Skeletal muscle cell (primary cell): ENCODE measurements around a stretch of chr14.

DNA sequence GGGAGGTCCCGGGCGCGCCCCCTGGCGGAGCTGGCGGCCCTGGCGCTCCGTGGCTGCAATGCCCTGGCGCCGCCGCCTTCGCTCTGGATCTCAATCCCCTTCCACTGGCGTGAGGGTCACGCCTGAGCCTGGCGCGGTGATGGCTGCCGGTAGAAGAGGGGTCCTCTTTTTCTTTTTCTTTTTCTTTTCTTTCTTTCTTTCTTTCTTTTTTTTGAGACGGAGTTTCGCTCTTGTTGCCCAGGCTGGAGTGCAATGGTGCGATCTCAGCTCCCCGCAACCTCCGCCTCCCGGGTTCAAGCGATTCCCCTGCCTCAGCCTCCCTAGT lies 670 bp upstream of the LTBP2 start:
- RRBS, result 2% methylated on average over 1 of the region's 23 CpGs

GRCh38 chr14:74811500-74811773 lies 48.3 kb downstream of the YLPM1 start:
- RRBS, result no CpG with 5 or more reads among the region's 5 CpGs

- RRBS, result no CpG with 5 or more reads among the region's 4 CpGs
Measured at GRCh38 chr14:74835111-74835647, 40.8 kb downstream of the PROX2 start.

DNA sequence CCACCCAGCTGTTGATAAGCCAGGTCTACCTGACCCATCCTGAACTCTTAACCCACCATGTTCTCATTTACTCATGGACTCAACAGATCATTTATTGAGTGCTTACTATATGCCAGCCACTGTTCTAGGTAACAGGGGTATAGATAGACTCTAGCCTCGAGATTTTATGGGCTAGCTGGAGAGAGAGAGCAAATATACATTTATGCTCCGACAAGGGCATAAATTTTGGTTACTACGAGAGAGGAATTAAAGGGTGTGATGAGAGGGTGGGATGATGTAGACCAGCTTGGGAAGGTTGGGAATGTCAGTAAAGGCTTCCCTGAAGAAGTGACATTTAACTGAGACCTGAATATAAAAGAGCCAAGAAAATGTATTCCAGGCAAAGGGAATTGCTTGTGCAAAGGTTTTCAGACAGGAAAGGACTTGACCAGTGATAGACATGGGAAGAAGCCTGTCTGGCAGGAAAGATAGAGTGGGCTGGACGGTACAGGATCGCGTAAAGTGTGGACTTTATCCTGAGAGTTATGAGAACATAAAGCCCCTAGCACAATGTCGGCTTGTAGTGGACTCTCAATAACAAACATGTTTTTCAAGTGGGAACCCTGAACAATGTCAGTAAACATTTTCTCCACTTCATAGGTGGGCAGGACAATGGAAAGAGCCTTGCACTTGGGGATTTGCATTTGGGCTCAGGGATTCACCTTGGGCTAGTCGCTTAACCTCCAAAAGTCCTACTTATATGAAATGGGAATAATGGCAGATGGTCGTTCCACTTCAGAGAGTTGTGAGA lies 2.2 kb downstream of the DLST start:
- RRBS, result no CpG with 5 or more reads among the region's 9 CpGs

DNA sequence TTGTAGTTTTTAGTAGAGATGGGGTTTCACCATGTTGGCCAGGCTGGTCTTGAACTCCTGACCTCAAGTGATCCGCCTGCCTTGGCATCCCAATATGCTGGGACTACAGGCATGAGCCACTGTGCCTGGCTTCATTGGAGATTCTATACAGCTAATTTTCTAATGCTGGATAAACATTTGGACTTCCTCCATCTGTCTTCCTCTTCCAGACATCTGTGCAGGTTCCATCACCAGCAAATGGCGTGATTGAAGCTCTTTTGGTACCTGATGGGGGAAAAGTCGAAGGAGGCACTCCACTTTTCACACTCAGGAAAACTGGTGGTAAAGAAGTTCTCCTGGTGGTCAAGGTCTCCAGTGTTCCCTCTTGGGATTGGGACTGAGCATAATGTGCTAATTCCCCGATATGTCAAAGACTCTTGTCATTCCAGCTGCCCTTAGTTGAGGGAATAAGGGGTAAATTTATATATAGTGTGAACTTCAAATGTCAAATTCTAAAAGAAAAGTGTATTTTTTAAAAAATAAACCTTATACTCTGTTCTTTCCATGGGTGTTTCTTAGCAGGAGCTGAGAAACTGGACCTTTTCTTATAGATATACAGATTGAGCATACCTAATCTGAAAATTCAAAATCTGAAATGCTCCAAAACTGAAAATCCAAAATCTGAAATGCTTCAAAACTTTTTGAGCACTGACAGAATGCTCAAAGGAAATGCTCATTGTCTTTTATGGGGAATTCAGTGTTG lies 9.3 kb downstream of the DLST start:
- RRBS, result no CpG with 5 or more reads among the region's 4 CpGs

- RRBS, result 47% methylated on average over 10 of the region's 25 CpGs
Measured at GRCh38 chr14:74948155-74948971, 7.0 kb downstream of the PGF start.

- RRBS, result no CpG with 5 or more reads among the region's 6 CpGs
Measured at GRCh38 chr14:74964046-74964331, 8.6 kb upstream of the PGF start.

DNA sequence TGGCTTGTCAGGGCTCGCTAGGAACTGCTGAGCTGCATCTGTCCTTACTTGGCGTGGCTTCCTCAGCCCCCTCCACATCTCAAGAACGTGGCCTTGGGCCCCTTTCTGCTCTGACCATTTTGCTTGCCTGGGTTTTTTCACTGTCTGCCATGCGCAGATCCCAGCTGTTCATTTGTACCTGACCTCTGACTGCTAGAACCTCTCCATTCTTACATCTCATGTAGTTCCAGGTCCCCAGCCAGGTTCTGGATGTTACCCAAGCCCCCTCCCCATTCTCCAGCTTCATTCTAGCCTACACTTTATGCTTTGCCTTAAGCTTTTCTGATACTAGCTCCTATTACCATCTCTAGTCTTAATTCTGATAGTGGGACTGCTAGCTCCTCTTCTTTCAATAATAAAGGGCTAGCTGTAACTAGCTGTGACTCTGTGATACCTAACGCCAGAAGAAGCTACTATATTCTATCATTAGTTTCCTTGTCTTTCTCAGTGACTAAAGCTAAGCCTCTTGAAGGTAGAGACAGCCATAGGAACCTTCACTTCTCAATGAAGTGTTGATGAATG lies 11.5 kb downstream of the EIF2B2 start:
- RRBS, result no CpG with 5 or more reads among the region's 5 CpGs

- RRBS, result no CpG with 5 or more reads among the region's 18 CpGs
Measured at GRCh38 chr14:75147277-75148159, 20.7 kb upstream of the NEK9 start.

GRCh38 chr14:75200368-75200875 lies 24.0 kb upstream of the TMED10 start:
- RRBS, result no CpG with 5 or more reads among the region's 4 CpGs

- RRBS, result no CpG with 5 or more reads among the region's 6 CpGs
Measured at GRCh38 chr14:75201134-75201661, 24.8 kb upstream of the TMED10 start.

- RRBS, result no CpG with 5 or more reads among the region's 18 CpGs
Measured at GRCh38 chr14:75280760-75281736, 2.4 kb downstream of the FOS start.

DNA sequence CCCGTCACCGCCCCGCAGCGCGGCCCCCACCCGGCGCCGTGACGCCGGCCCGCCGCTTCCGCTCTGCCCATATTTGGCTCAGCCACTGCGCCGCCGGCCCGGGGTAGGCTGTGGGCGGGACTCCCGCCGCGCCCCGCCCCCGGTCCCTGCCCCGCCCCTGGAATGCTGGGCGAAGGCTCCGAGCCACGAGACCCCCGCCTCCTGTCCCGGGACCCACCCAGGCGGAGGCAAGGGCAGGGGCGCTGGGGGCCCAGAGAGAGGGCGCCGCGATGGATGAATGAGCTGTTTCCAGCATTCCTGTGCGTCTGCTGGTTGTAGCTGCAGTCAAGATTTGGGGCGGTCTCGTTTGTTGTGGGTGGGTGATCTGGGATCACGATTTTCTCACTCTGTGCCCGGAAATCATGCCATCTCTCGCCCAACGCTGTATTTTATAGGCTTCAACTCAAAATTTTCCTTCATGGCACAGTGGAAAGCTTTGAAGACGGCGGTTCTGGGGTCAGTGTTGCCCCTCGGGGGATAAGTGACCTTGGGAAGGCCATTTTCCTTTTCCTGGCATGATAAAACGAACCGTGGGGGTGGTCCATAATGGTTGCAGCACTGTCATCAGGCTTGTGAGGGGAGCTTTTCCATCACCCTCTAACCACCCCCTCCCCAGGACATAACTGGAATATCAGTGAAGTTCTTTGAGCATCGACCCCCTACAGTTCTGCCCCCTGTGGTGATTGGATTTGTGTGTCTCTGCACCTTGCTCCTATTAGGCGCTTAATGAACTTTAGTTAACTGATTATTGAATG lies 15.8 kb downstream of the FOS start:
- RRBS, result 1% methylated on average over 20 of the region's 48 CpGs

- RRBS, result 1% methylated on average over 5 of the region's 12 CpGs
Measured at GRCh38 chr14:75578030-75578286, 462 bp upstream of the FLVCR2 start.

- RRBS, result no CpG with 5 or more reads among the region's 5 CpGs
Measured at GRCh38 chr14:75614242-75614740, 35.9 kb downstream of the FLVCR2 start.

- RRBS, result no CpG with 5 or more reads among the region's 1 CpG
Measured at GRCh38 chr14:75619595-75619905, 41.1 kb downstream of the ERG28 start.

DNA sequence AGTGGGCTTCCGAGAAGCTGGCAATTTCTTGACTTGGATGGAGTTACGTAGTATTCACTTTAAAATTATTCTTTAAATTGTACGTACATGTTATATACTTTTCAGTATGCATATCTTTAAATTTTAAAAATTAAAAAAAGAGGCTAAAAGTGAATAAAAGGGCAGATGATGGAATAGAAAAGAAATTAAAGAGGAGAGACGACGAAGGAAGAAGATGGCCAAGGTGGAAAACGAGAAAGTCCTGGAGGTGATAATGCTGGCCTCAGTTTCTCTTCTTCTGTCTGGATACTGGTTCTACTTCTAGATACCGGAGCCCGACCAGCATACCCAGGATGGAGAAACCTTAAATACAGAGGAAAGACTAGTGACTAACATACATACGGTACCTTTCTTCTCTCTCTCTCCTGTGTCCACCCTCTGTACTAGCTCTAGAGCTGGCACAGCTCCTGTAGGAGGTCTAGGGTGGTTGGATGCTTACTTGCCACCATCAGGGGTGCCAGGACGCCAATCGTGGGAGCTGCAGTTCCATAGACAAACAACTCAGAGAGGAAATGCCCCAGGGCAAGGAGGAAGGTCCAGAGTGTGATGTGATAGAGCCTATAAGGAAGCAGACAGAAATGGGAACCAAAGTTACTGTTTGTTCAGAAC lies 9.3 kb downstream of the ERG28 start:
- RRBS, result no CpG with 5 or more reads among the region's 11 CpGs

DNA sequence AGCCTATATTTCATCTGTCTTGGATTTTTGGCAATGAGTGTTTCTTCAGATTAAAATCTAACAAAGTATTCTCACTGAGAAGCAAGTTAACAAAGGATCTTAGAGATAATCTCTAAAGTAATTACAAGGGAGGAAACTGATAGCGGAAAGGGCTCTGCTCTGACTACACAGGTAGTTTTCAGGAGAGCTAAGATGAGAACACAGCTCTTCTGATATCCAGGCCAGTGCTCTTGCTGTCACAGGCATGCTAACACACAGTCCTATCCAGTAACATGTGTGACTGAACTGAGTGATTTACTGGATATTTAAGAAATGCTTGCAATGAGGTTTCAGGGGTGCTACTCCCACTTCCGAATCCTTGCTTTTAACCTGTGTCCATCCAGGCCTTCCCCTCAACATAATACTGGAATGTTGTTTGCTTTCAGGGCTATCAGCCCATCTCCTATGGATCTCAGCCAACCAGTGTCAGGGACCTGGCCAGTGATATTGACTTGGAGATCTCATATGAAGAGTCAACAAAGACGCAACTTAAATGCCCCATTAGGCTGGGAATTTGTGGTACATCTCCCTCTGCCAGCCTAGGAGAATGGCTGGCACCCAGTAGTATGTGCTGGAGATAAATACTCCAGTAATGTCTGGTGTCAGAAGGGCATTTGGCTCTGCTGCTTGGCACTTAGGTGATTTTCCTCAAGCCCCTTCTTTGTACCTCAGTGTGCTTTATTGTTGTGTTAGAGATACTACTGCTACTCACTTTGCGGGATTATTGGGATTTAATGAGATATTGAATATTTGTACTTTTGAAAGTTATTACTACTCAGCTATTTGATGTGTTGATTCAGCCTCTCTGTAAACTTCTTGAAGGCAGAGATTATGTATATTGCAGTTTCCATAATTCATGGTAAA lies 901 bp upstream of the IFT43 start:
- RRBS, result no CpG with 5 or more reads among the region's 4 CpGs

- RRBS, result no CpG with 5 or more reads among the region's 1 CpG
Measured at GRCh38 chr14:75993468-75993822, 7.9 kb downstream of the IFT43 start.

GRCh38 chr14:76329528-76330164 lies 46.3 kb upstream of the ESRRB start:
- RRBS, result 3% methylated on average over 7 of the region's 27 CpGs